ENCODE data around the genes MACROD1 and KCNK4.

DNA sequence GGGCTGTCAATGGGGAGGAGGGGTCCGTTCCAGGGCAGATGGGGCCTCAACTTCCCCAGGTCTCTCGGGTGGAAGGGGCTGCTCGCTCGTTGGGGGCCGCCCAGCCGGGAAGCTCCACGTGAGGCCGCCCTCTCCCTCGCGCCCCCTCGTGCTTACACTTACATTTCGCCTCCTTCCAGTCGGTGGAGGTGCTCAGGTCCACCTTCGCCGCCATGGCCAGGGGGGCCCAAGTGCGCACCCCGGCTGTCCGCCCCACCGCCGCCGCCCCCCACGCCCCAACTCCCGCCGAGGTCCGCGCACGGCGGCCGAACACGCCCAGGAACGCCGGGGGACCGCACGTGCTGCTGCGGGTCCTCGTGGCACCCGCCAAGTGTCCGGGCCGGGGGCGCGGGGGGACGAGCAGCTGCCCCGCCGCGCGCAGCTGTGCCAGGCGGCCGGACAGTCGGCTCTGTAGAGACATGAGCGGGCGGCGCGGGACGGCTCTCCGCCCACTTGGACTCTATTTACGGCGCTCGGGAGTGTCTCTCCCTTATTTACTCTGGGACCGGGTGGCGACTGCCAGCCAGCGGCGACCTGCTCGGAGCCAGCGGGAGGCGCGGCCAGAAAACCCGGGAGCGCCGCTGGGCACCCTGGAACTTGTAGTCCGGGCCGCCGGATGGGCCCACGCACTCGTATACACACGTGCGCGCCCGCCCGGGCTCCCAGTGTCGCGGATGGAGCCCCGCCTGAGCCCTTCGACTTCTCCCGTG is at the start of gene MACROD1:
MACROD1 (minus strand) TSS at position 579 of the 749 bp plus-strand sequence.
- PRO-cap = bidirectional peak, plus-strand start at position 704 of the sequence, minus-strand start at position 505 of the sequence

- PRO-cap = no peak
Measured at GRCh38 chr11:64210944-64211612, 4.6 kb downstream of the FERMT3 start.

- PRO-cap = no peak
Measured at GRCh38 chr11:64233759-64234143, 633 bp upstream of the VEGFB start.

GRCh38 chr11:64250700-64251247 is 556 bp upstream of the PLCB3 start:
- PRO-cap = no peak

GRCh38 chr11:64268925-64269563 is 15.4 kb downstream of the BAD start:
- PRO-cap = no peak

DNA sequence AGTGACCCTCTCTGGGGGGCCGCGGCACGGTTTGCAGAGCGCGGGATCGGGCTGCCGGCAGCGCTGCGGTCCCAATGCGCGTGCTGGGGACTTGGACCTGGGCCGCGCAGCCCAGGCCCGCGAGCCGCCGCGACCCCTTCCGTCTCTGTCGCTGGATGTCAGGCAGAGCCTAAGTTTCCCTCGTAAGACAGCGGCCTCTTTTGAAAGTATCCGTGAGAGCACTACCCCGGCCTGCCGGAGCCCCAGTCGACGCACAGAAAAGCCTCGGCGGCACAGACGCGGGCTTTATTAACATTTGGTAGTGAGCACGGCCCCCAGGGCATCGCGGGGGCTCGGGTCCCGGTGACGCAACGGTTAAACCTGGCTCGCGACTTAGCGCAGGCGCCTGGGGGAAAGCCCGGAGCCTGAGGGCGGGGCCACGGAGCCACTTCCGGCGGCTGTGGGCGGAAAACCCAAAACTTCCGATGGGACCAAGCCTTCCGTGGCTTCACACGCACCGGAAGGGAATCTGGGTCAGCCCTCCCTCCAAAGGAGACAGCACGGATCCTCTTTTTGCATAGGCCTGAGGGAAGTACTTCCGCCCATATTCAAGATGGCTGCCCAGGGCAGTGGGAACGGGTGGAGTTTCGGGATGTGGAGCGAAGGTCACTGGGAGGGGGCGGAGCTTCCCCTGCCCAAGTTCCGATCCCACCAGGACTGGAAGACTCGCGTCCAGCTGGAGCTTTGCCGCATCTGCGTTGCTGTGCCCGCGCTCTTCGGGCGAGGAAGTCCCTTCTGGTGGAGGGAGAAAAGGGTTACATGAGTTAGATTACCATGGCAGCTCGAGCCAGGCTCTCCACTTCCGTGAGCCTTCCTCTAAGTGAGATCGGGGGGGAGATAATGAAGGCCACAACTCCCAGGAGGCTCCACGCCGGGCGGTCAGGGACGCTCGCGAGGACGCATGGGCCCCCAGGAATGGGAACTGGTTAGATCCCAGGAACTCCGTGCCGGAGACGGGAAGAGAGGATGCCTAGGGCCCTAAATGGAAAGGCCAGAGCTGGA is 14.6 kb downstream of the BAD start:
- PRO-cap = bidirectional peak, plus-strand start at position 677 of the sequence, minus-strand start at position 361 of the sequence

DNA sequence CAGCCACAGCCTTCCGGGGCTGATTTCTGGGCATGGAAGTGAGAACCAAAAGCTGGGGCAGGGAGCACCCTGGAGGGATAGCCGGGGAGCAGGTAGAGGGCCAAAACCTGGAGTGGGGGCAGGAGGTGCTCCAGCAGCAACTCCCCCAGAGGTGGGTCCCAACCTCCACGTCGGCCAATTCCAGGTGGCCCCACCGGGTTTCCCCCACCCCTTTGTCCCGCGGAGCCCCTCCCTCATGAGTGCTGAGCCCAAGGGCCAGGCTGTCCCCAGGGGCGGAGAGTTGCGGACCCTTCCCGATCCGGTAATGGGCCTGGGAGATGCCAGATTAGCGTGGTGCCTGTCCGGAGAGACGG is at the start of gene KCNK4:
KCNK4 (plus strand) TSS at position 239 of the 353 bp plus-strand sequence.
- PRO-cap = no peak

GRCh38 chr11:64294518-64295028 is 3.5 kb downstream of the KCNK4 start:
- PRO-cap = no peak

GRCh38 chr11:64305349-64305476 is 111 bp upstream of the ESRRA start:
- PRO-cap = no peak

DNA sequence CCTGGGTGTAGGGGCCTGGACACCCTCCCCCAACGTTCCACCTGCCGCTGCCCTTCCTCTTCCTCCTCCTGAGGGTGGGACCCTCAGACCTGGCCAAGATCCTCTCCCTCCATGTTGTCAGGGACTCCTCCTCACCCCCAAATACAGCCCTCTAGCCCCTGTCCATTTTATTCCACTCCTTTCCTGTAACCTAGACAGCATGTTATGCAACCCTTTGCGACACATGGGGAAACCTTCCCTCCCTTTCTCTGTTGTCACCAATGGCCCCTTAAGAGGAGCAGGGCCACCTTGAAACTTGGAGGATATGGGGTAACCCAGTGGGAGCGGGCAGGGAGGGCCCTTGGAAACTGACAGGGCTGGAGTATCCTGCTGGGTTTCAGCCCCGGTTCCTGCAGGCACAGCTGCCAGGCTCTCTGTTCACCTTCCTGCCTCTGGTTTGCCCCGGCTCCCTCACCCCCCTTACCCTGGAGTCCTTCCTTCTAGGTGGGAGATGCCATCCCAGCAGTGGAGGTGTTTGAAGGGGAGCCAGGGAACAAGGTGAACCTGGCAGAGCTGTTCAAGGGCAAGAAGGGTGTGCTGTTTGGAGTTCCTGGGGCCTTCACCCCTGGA is 1.4 kb downstream of the PRDX5 start:
- PRO-cap = no peak

GRCh38 chr11:64351029-64351681 is 7.8 kb upstream of the RPS6KA4 start:
- PRO-cap = no peak

GRCh38 chr11:64499625-64500137 is 56.1 kb upstream of the SLC22A11 start:
- PRO-cap = no peak

DNA sequence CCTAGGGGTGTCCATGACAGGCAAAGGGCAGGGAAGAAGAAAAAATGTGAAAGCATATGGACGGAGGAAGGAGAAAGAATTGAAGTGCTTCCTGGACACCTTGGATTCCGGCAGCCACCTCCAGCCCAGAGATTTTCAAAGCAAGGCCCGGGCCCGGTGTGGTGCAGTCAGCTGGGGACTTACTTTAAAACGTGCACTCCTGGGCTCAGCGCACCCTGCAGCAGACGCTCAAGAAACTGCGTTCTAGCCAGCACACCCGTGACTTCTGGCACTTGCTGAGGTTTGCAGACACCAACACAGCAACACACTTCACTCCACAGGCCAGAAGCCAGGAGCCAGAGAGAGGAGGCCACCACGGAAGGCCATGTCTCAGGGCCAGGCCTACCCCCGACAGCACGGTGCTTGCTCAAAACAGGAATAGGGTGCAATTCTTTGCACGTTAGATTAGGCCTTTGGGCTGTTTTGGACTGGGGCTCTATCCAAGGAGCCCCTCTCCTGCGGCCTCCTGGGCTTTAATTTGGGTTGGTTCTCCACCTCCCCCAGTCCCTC is 1.9 kb upstream of the SLC22A11 start:
- PRO-cap = unidirectional peak, plus-strand start at position 324 of the sequence

DNA sequence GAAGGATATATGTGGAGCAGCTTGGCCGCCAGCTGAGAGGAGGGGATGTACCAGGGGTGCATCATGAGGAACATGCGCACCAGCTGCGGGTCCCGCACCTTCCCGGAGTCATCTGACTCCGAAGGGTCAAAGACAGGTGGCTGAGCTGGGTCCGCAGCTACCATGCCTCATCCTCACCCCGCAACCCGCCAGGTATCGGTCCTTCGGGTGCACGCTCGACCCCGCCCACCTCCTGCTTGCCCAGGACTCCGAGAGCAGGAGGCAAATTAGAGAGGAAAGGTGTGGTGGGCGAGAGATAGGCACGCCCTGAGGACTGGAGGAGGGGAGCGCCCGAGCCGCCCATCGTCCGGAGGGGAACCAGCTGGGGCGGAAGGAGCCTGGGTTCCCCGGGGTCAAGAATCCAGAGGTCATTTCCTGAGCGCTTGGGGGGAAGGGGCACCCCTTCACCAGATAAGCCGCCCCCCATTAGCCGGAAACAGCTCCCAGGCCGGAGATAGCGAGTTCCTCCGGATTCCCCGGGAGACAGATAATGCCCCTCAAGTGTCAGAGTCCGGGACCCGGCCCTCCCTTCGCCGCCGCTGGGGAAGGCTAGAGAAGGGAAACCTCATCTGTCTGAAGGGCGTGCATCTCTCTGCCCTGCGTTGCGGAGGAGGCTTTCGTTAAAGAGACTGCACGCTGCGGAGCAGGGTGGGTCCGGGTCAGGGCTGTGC is 1.8 kb downstream of the RASGRP2 start:
- PRO-cap = no peak

DNA sequence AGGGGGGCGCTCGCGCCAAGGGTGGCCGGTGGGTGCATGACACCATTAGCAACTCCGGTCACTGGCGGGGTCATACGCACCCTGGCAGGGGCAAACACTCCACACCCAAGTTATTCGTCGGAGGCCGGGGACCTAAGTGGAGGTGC is 332 bp downstream of the RASGRP2 start:
- PRO-cap = unidirectional peak, plus-strand start at position 115 of the sequence

DNA sequence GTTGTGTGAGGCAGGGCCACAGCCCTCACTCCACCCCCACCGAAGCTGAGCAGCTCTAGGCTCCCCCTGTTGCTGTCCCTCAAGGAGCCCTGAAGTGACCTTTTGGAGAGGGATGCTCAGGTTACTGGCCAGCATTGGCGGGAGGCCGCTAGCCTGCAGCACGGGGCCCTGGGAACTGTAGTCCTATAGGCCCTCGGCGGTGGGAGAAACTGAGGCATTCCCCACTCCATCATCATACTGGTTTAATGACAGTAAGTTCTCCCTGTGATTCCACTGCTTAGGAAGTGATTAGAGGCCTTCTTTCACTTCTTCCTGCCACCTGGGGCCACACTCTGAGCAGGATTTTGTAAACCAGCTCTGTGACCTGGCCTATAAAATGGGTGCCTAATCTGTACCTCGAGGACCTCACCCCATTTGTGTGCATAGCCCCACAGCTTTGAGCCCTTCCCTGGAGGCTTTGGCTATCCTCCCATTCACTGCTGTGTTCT is 729 bp upstream of the PYGM start:
- PRO-cap = no peak

DNA sequence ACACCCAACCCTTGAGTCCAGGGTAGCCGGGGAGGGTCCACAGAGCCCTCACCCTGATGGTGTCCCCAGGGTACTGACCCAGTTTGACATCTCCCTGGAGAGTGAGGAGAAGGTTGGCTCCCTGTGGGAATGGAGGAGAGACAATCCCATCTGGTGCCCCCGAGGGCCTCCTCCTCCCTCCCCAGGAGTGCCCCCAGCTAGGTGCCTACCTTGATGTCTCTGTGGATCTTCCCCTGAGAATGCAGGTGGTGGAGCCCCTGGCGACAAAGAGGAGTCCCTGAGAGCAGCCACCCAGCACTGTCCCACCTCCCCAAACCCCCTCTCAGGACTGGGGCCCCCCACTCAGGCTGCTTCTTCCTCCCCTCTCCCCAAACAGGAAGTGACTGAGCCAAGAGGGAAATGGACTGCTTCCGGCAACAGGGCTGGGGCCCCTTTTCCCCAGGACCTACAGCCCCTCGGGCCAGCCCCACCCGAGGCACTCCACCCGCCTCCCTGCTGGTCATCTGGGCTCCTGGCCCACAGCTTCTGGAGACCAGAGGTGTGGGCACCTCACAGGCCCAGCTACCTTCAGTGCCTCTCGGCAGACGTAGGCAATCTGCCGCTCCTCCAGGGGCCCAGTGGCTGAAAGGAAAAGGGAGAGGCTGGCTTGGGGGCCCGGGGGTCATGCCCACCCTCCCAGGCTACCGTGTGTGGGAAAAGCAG is 1.4 kb downstream of the MAP4K2 start:
- PRO-cap = no peak

DNA sequence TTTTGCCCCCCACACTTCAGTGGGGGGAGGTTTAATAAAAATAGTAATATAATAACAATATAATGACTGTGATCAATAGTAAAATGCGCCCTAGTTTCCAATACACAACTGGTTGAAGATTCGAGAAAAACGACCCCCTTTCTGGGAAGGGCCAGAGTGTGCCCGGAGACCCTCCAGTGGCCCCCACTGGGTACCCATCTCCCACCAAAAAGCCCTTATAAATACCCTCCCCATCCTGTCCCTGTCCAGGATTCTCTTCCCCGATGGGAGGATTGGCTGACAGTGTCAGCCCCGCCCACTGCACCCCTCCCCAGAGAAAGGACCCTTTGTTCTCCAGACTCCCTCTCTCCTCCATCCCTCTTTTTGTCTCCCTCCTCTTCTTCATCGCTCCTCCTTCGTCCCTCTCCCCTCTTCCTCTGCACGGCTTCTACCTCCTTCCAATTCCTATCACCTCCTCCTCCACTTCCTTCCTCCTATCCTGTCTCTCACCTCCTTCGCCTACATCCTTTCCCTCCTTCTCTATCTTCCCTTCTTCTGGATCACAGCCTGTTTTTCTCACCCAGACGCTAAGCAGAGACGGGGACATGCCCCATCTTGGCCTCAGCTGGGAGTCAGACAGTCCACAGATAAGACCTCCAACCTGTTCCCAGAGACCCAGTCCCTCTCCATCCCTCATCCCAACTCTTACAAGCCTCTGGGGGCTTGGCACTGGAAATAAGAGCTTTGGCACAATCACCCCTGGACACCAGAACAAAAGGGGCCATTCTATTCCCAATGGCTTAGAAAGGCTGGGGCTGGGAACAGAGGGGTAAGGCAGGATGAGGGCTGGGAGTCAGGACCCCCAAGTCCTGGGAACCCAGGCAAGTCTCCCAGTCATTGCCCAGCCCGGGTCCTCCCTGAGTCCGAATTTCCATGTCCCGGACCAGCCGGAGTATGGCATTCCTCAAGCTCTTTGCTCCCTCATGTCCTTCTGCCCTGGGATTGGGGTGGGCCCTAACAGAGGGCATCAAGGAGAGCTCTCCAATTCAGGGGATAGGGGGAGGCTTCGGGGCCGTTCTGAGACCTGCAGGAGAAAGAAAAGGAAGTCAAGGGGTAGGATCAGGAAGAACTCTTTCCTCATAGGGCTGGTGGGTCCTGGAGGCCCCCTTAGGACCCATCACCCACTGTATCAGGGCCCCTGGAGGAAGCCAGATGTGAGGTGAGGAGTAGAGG is 13.5 kb upstream of the MEN1 start:
- PRO-cap = no peak

- PRO-cap = no peak
Measured at GRCh38 chr11:64850571-64851513, 6.4 kb upstream of the CDC42BPG start.

GRCh38 chr11:64892966-64893738 is 14.7 kb upstream of the EHD1 start:
- PRO-cap = no peak